ENCODE data around the gene UCHL3.

DNA sequence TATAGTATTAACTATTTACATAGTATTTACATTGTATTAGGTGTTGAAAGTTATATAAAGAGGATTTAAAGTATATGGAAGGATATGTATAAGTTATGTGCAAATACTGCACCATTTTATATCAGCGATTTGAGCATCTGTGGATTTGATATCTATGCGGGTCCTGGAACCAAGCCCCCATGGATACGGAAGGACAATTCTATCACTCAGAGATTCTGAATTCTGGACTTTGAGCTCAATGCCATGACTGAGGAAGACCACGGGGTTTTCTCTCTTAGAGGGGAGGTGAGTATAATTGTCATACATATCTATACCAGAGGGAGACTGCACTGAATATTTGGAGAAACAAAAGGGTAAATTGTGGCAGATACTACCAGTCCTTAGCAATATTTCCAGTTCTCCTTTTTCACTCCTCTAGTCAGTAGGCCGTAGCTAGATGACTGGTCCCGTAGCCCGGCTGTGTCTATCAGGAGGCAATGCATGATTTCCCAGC is 929.3 kb downstream of the TBC1D4 start:
- RRBS, result no CpG with 5 or more reads among the region's 7 CpGs

DNA sequence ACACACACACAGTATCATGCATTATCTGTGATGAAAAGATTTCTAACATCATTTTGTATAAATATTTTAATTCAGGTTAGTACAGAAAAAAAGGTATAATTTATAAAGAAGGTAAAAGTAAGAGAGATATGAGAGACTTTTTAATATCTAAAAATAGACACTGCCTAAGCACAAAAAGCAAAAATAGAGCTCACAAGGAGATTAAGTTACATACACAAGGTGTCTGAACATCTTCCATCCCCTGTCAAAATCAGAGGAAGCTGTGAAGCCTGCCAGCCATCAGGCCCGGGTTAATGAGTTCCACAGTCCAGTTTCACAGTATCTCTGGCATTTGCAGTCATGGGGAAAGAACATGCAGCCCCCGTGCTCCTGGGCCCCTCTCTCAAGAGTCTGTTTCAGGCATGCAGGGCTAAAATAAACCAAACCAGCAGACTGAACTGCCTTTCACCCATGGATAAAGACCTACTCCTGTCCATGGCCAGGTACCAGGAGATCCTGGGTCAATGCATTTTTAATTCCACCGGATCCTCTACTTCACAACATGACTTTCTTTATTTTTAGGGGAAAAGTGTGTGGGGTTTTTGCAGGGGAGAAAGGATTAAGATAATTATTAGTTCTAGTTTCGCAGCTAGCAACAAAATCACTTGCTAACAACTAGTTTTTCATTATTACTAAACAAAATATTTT is 79.1 kb downstream of the TBC1D4 start:
- RRBS, result no CpG with 5 or more reads among the region's 4 CpGs

DNA sequence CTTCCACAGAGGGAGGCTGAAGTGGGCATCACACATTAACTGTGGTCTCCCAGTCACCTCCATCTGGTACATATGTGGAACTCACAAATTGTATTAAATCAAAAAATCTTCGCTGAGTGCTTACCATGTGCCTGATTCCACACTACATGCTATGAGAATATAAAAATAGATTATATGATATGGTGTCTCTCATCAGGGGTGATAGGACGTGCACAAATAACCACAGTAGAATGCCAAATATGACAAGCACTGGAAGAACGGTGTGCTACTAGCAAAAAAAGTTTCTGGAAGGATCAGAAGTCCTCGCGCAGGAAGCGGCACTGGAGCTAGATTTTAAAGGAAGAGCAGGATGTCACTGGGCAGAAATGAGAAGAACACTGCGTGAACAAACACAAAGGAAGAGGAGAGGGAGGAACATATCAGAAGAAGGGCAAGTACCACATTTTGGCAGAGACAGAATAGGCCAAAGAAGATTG is 62.3 kb downstream of the TBC1D4 start:
- RRBS, result no CpG with 5 or more reads among the region's 7 CpGs

GRCh38 chr13:75549230-75550238 is at the start of gene UCHL3:
UCHL3 (plus strand) TSS chr13:75549791.
- RRBS, result 2% methylated on average over 15 of the region's 78 CpGs

- RRBS, result no CpG with 5 or more reads among the region's 3 CpGs
These were observed 127.4 kb downstream of the LMO7 start for GRCh38 chr13:75763512-75763889.

GRCh38 chr13:75839705-75840192 is 203.6 kb downstream of the LMO7 start:
- RRBS, result no CpG with 5 or more reads among the region's 2 CpGs

- RRBS, result no CpG with 5 or more reads among the region's 4 CpGs
These were observed 204.0 kb downstream of the LMO7 start for GRCh38 chr13:75840193-75840476.

DNA sequence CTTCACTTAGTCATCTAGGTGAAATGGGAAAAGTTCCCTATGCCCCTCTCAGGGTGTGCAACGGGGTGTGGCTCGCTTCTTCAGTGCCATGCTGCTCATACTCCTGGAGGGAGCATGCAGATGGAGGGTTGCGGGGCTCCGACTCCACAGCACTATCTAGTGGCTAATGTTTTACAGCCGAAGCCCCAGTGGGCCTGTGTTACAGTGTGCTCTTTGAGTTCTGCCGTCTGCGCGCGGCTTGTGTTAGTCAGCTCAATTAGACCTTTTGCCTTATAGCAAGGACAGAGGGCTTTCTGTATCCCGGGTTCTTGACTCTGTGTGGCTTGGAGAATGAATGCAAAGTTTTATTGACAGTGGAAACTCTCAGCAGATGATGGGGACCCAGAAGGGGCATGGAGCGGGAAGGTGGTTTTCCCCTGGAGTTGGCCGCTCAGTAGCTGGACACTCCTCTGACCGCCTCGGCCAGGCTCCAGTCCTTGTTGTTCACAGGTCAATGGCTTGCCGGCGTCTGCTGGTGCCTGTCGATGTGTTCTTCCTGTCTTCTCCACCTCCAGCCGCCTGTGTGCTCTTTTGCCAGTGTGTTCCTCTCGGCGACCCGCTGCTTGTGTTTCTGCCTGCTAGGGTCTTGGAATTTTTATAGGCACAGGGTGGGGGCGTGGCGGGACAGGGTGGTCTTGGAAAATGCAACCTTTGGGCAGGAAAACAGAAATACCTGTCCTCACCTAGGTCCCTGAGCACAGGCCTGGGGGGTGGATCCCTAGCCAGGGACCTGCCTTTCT is 383.5 kb downstream of the LMO7 start:
- RRBS, result no CpG with 5 or more reads among the region's 23 CpGs

DNA sequence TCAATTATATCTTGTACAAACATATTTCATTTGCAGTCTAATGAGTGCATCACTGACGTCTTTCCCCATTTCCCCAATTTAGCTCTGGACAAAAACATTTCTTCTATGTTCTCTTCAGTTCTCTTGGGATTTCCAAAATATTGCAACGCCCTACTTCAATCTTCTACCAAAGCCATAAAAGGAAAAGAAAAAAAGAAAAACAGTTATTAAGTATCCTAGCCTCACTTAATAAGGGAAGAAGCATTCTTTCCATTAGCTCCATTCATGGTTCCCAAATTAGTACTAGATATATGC is 10.0 kb downstream of the FBXL3 start:
- RRBS, result no CpG with 5 or more reads among the region's 2 CpGs

GRCh38 chr13:77097759-77098810 is 71.1 kb upstream of the FBXL3 start:
- RRBS, result no CpG with 5 or more reads among the region's 13 CpGs

- RRBS, result no CpG with 5 or more reads among the region's 6 CpGs
These were observed 93.9 kb downstream of the MYCBP2 start for GRCh38 chr13:77232833-77233563.

GRCh38 chr13:77288119-77288693 is 38.7 kb downstream of the MYCBP2 start:
- RRBS, result no CpG with 5 or more reads among the region's 4 CpGs

- RRBS, result no CpG with 5 or more reads among the region's 5 CpGs
These were observed 10.5 kb downstream of the MYCBP2 start for GRCh38 chr13:77316271-77317002.

- RRBS, result 3% methylated on average over 23 of the region's 58 CpGs
These were observed 301 bp downstream of the SLAIN1 start for GRCh38 chr13:77697777-77698199.

DNA sequence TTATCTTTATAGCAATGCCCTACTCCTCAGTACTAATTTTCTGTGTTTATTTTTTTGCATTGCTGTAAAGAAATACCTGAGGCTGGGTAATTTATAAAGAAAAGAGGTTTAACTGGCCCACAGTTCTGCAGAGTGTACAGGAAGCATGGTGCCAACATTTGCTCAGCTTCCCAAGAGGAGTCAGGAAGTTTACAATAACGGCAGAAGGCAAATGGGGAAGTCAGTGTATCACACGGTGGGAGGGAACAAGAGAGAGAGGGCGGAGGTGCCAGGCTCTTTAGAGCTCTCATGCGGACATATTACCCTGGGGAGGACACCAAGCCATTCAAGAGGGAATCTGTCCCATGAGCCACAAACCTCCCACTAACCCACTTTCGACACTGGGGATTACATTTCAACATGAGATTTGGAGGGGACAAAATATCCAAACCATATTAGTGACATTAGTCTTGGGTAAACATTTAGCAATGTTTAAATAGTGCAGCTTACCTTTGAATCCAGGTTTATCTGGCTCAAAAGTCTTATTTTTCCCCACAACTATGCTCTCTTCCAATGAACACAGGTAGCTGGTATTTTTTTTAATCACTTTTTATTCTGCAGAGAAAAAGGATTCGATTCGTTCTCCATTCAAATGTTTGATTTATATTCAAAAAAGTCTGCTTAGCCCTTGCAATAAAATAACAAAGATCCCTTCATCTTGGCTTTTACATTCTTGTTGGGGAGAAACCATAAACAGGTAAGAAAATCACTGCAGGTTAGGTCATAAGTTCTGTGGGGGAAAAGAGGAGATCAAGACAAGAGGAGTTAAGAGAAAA is 70.0 kb downstream of the SLAIN1 start:
- RRBS, result no CpG with 5 or more reads among the region's 7 CpGs

- RRBS, result no CpG with 5 or more reads among the region's 3 CpGs
These were observed 61.7 kb upstream of the EDNRB start for GRCh38 chr13:77980274-77980768.

GRCh38 chr13:78045781-78046367 is 127.2 kb upstream of the EDNRB start:
- RRBS, result no CpG with 5 or more reads among the region's 3 CpGs

DNA sequence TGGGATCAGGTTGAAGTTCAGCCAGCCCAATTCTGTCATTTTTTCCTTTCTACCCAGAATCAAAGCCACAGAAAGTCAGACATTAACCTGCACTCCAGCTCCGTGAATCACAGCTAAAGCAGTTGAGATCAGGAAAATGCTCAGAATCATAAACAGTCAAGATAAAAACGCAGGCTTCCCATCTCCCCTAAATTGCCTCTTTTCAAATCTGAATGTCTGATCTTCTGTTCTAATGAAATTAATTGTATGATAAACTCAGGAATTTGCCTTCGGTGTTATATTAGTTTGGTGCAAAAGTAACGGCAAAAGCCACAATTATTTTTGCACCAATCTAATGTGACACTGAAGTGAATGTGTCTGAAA is 208.9 kb upstream of the OBI1 start:
- RRBS, result no CpG with 5 or more reads among the region's 4 CpGs

DNA sequence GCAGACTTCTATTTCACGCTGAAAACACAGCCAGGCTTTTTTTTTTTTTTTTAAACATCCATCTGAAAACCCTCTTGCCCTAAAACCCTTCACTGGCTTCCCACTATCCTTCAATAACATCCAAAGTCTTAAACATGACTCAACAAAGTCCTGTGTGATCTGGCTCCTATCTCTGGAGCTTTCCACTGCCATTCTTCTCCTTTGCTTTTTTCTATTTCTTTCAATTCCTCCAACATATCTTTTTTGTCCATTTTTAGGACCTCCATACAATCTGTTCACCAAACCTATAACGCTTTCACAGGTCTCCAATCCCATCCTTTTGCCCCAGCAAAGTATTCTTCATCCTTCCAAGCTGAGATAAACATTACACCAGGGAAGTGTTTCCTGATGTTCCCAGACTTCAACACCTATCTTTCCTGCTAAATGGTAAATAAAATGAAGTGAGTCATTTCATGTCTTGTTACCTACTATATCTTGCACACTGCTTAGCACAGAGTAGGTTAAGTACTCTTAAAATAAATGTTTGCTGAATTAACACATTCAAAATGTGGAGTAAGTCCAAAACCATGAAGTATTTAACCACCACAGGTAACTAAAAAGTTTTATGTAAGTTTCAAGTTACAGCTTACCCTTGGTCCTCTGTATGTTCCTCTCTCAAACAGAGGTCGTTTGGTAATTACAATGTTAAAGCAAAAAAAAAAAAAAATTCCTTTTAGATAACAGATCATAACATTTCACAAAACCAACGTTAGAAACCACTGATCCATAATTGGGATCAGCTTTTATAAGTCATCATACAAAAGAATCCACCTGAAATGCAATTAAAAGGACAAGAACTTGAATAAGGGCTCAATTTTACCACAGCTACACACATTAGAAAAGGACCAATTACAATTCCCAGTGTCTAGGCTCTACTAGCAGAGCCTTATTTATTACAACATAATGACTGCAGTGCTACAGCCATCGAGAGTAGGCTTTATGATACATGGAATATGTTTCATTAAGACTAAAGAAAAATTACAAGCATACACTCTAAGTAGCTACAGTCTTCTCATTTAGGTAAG is 3.3 kb downstream of the RBM26 start:
- RRBS, result no CpG with 5 or more reads among the region's 5 CpGs

GRCh38 chr13:79869150-79869666 is 388.3 kb downstream of the NDFIP2 start:
- RRBS, result no CpG with 5 or more reads among the region's 5 CpGs